ENCODE data around the gene PLSCR1.

DNA sequence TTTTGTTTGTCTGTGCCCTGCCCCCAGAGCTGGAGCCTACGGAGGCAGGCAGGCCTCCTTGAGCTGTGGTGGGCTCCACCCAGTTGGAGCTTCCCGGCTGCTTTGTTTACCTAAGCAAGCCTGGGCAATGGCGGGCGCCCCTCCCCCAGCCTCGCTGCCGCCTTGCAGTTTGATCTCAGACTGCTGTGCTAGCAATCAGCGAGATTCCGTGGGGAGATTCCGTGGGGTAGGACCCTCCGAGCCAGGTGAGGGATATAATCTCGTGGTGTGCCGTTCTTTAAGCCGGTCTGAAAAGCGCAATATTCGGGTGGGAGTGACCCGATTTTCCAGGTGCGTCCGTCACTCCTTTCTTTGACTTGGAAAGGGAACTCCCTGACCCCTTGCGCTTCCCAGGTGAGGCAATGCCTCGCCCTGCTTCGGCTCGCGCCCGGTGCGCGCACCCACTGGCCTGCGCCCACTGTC is 613 bp upstream of the GRK7 start:
- RAMPAGE, total RNA, result no peak

GRCh38 chr3:141875491-141875889 is 953 bp upstream of the ATP1B3 start:
- RAMPAGE, total RNA, result no peak

DNA sequence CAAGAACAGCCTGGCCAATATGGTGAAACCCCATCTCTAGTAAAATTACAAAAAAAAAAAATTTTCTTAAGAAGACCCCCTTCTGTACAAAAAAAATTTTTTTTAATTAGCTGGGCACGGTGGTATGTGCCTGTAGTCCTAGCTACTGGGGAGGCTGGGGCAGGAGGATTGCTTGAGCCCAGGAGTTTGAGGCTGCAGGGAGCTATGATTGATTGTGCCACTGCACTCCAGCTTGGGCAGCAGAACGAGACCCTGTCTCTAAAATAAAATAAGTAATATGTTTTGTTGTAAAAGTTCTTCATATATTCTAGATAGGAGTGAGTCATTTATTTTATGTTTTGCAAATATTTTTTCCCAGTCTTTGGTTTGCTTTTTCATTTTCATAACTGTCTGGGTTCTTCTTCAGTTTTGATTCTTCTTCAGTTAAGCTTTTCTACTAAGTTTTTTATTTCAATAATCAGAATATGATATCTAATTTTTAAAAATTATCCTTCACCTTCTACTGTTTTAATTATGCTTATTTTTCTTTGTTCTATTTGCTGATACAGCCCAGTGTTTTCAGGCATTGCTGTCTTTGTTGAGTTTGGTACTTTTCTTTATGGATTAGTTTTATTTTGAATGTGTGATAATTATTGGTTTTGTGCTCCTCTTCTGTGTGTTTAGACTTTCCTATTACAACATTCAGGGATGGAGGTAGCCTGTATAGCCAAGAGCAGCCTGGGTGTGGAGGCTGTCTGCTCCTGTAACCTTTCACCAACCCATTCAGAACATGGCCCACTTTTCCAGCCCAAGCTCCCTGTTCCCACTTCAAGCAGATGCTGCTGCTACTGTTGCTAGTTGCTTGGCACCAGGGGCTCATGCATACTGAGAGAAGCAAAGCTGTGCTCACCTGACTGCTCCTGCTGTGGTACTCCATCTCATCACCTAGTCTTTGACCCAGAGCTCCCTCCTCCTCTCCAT is 20.1 kb downstream of the ATP1B3 start:
- RAMPAGE, total RNA, result no peak

DNA sequence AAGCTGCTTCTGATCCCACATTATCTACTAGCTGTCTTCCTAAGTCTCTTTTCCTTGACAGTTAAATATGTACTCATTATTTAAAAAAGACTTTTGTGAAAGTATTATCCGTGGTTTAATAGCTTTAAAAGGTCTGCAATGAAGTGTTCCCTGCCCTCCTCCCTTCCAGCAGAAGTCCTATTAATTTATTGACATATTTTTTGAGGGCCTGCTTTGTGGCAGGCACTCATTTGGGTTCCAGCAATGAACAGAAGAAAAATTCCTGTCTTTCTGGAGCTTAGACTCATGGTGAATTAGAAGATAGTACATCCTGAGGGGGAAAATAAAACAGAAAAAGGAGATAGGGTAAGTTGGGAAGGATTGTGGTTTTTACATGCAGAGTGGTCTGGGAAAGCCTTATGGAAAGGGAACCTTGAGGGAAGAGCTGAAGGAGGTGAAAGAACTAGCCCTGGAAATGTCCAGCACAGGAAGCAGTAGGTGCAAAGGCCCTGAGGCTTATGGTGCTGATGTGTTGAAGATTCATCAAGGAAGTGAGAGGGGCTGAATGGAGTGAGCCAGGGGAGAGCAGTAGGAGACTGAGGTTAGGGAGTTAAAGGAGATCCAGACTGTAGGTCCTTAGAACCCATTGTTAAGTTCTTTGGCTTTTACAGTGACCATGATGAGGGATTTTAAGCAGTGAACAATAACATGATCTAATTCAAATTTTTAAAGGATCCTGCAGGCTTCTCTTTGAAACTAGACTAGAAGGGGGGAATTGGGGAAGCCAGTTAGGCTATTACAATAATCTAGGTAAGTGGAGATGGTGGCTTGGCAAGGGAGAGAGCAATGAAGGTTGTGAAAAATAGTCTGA is 32.9 kb downstream of the ATP1B3 start:
- RAMPAGE, total RNA, result no peak

DNA sequence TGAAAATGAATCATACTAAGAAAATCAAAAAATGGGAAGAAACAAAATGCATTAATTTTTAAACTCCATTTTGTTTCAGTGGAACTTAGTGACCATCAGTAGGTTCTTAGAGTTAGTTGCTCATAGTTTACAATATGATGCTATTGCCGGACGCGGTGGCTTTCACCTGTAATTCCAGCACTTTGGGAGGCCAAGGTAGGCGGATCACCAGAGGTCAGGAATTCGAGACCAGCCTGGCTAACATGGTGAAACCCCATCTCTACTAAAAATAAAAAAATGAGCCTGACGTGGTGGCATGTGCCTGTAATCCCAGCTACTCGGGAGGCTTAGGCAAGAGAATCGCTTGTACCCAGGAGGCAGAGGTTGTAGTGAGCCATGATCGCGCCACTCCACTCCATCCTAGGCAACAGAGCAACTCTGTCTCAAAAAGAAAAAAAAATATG is 43.1 kb downstream of the ATP1B3 start:
- RAMPAGE, total RNA, result no peak

DNA sequence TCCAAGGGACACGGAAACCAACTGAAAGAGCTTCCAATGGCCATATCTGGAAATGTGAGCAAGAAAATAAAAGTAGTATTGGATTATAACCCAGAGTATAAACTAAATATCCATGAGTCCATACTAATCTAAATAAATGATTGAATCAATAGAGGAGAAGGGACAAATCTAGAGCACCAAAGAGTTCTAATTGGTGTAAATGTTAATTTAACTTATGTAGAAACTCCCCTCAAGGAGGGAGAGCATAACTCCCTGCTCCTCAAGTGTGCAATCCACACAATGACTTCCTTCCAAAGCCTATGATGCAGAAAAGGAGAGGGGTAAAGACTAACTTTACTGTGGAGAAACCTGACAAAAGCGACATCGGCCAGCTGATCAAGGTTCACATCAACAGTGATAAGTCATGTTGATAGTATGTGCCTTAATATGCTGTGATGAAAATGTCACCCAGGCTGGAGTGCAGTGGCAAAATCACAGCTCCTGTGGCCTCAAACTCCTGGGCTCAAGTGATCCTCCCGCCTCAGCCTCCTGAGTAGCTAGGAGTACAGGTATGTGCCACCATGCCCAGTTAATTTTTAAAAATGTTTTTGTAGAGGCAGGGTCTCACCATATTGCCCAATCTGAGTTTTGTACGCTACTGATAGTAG is 76.6 kb downstream of the TFDP2 start:
- RAMPAGE, total RNA, result no peak

GRCh38 chr3:142209738-142210541 is 15.4 kb downstream of the GK5 start:
- RAMPAGE, total RNA, result no peak

GRCh38 chr3:143012135-143012513 is 10.8 kb downstream of the U2SURP start:
- RAMPAGE, total RNA, result no peak

DNA sequence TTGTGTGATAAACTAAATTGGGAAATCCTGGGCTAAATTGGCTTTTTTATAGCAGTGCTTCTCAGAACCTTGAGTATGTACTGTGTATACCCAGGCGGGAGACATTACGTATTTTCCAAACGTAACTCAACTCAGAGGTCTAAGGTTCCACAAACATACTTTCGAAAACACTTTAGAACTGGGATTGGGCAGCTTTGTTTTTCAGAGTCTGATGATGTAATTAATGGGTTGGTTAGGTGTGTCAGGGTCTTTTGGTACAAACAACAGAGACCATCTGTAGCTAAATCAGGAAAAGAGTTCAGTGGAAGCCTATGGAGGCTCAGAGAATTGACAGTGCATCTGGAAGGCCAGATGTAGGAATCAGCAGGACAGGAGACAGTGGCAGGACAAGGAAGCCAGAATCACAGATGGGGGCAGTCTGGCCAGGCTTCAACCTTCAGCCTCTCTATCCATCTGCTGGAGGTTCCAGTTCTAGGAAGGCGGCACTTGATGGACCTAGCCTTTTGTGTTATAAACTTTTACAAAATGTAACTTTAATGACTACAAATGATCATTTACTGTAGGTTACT is 53.4 kb upstream of the CHST2 start:
- RAMPAGE, total RNA, result no peak

DNA sequence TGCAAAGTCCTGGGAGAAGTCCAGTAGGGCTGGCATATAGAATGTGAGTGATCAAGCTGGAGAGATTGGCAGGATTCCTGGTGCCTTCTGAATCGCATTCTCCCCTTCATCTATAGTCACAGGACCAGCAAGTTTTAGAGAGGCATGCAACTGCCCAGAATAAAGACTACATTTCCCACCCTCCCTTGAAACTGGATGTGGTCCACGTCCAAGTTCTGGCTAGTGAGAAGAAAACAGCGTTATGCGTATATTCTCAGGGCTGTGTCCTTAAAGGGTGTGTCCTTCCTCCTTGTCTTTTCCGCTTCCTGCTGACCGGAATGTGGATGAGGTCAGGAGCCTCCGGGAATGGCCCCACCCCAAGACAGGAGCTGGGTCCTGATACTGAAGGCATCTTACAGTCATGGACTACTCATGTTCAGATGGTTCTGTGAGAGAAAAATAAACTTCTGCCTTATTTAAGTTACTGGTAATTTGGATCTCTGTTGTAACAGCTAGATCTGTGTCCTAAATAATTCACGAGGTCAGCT is 20.2 kb downstream of the CHST2 start:
- RAMPAGE, total RNA, result no peak

GRCh38 chr3:143751369-143752279 is 96.6 kb downstream of the SLC9A9 start:
- RAMPAGE, total RNA, result no peak

- RAMPAGE, total RNA, result no peak
These were observed 2.1 kb downstream of the DIPK2A start for GRCh38 chr3:143973514-143974336.

DNA sequence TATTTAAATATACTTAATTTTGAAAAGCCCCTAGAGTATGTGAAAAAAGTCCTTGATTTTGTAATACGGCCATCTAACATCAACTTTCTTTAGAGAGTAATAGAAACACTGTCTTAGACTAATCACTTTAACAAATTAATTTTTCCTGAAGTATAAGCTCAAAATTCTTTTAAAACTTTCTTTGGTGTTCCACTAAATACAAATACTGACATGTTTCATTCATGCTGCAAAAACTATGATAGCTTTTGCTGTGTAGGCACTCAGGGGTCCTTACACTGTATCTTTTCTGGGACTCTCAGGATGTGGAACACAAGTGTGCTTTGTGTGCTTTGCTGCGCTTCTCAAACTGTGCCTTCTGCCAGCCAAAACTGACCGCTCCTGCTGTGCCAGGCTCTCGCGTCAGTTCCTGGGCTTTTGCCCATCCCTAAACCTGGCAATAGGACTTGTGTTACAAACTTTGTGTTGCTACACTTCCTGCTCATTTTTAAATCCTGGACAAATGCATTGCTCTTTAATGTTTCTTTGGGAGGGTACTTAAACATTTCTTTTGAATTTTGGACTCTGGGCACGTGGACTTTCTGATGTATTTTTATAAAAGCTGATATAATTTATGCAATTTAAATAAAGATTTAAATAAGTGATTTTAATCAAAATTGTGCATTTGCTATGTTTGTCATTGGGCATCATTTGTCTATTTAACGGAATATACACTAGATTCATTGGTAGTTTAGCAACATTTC is 60.3 kb downstream of the DIPK2A start:
- RAMPAGE, total RNA, result no peak

- RAMPAGE, total RNA, result no peak
These were observed 827.2 kb downstream of the PLOD2 start for GRCh38 chr3:145333516-145334482.

GRCh38 chr3:146166302-146166946 is 5.4 kb upstream of the PLOD2 start:
- RAMPAGE, total RNA, result no peak

DNA sequence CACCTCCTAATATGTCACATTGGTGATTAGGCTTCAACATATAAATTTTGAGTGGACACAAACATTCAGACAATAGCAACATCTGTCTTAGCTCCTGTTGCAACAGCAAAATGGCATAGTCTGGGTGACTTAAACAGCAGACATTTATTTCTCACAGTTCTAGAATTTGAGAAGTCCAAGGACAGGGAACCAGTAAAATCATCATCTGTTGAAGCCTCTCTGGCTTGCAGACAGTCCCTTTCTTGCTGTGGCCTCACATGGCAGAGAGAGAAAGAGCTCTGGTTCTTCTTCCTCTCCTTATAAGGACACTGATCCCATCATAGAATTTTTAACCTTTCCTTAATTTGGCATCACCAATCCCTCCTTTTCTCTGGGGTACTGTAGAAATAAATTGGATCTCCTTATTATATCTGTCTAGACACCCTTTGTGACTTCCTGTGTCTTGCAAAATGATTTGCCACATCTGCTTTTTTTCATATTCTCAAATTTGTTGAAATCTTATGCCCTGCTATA is 3.4 kb upstream of the PLSCR2 start:
- RAMPAGE, total RNA, result no peak

- RAMPAGE, total RNA, result no peak
These were observed 1.5 kb downstream of the PLSCR1 start for GRCh38 chr3:146542940-146543362.

- RAMPAGE, total RNA, result start-site peak on the minus strand at chr3:146544560-146544733, 585 and 491 reads in 2 replicates
These were observed at the start of gene PLSCR1 for GRCh38 chr3:146544101-146545116. Gene PLSCR1, minus strand, starts transcription at chr3:146544607.

GRCh38 chr3:147391950-147393128 is 14.0 kb downstream of the ZIC4 start:
- RAMPAGE, total RNA, result no peak

DNA sequence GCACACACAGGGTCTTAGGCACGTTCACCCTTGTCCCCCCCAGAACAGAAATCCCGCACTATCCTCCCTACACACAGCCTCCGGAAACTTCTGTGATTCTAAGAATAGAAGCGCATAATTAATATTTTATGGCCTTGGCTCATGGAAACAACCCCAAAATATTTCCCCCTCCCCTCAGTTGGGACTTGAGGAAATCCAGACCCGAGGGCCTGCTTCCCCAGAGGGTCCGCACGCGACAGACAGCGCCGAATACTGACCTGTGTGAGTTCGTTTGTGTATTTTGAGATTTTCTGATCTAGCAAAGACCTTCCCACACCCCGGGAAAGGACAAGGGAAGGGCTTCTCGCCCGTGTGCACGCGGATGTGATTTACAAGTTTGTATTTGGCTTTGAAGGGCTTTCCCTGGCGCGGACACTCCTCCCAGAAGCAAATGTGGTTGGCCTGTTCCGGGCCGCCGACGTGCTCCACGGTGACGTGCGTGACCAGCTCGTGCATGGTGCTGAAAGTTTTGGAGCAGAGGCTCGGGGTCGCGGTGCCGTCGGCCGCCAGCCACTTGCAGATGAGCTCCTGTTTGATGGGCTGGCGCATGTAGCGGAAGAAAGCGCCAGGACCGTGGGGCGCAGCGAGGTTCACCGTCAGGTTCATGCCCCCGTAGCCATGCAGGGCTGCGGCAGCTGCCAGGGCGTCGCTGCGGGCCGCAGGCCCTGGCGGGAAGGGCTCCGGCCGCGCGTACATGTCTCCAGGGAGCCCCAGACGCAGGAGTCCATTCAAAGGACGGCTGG is 10.6 kb downstream of the ZIC4 start:
- RAMPAGE, total RNA, result no peak

Data from foreskin keratinocyte (primary cell).